Cardiac septum (tissue), 1 donor: ENCODE measurements around the genes TTC14, SOX2 and ATP11B.

- PRO-cap, result no peak
Measured at GRCh38 chr3:179973945-179974538, 62.7 kb downstream of the PEX5L start.

DNA sequence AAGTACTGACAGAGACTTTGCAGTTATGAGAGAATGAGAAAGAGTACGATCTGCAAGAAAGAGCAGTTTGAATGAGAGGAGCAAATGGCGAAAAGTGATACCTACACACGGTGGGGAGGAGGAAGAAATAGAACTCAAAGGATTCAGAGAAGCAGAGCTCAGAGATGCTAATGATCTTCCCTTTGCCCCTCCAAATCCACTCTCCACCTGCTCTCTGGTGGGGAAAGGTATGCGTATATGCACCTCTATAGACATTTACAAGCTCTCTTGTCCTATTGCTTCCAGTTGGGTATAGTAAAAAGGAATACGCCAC, 123.3 kb upstream of the TTC14 start:
- PRO-cap, result no peak

GRCh38 chr3:180601857-180602832, at the start of gene TTC14:
Gene TTC14, plus strand, starts transcription at chr3:180602163.
- PRO-cap, result bidirectional peak, plus-strand start at chr3:180602198, minus-strand start at chr3:180602052

- PRO-cap, result no peak
Measured at GRCh38 chr3:180606208-180606798, 4.3 kb downstream of the TTC14 start.

GRCh38 chr3:180614272-180614556, 12.3 kb downstream of the TTC14 start:
- PRO-cap, result no peak

DNA sequence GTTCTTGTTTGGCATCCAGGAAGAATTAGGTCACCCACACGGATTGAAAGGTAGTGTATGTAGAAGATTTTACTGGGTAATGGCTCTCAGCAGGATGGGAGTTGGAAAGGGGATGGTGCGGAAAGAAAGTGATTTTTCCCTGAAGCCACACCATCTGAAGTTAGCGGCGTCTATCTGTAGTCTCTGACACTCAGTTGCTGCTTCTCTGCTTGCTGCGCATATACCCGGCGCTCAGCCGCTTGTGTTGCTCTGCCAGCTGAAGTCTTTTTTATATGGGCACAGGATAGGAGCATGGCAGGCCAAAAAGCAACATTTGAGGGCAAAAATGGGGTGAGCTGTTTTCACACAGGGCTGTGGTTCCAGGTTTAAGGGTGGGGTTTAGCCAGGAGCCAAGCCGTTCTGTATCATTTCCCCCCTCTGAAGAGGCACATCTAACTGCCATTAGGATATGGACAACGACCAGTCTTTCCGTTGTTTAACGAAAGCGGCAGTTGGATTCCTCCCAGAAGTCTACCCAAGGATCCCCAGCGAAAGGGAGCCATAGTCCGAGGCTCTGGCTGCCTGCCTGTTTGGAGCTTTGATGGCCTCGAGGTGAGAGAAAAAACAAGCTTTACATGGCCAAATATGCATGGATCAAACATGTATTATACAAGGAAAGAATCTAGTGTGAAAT, 44.1 kb upstream of the FXR1 start:
- PRO-cap, result no peak

- PRO-cap, result no peak
Measured at GRCh38 chr3:180976434-180977199, 12.9 kb downstream of the DNAJC19 start.

DNA sequence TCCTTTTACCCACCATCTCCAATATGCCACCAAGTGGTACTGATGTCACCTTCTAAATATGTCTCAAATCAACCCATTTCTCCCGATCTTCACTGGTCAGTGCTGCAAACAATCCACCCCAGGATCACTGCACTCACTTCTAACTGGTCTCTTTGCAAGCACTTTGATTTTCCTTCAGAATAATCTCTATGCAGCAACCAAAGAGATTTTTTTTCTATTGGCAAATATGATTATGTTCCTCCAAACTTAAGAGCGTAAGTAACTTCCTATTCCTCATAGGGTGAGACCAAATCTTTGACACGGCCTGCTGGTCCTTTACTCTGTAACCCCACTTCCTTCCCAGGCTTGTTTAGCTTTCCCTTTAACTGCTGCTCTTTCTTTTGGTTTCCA, 121.4 kb upstream of the DNAJC19 start:
- PRO-cap, result no peak

GRCh38 chr3:181694784-181695868, 16.6 kb upstream of the SOX2 start:
- PRO-cap, result no peak

DNA sequence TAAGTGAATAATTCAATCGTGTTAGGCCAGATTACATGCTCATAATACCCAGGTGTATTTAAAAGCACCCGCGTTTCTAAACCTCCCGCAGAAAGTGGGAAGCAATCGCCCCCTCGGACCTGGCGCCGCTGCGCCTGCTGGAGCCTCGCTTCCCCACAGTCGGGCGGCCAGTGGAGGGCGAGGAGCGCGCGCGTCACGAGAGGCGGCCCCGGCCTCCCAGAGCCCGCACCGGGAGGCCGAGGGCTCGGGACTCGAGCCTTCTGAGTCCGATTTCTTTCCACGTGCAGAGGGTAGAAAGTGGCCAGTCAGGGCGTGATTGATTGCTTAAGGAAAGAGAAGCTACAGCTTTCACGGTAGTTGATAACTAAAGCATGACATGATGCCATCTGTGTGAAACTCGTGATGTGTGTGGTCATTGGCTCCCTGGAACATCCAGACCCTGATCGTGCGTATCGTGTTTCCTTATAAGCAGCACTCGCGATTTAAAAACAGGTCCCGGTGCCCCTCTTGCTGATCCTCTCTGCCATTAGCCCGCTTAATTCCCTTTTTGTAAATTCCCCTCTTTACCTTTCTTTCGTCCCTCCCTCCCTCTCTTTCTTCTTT, 15.7 kb upstream of the SOX2 start:
- PRO-cap, result no peak

GRCh38 chr3:181711615-181712281, at the start of gene SOX2:
Gene SOX2, plus strand, starts transcription at chr3:181711925.
- PRO-cap, result no peak

- PRO-cap, result no peak
Measured at GRCh38 chr3:181712282-181712559, 496 bp downstream of the SOX2 start.

GRCh38 chr3:181712560-181713888, 1.3 kb downstream of the SOX2 start:
- PRO-cap, result no peak

DNA sequence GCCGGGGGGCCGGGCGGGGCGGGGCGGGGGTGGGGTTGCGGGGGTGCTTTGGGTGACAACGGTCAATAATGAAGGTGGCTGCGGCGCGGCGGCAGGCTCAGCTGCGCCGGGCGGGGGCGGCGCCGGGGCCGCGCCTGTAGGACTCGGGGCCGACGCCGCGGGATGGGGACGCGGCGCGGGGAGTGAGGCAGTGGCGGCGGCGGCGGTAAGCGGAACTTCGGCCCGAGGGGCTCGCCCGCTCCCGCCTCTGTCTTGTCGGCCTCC, at the start of gene ATP11B:
Gene ATP11B (plus strand): TSS at position 65 of the 264 bp plus-strand sequence.
- PRO-cap, result bidirectional peak, plus-strand start at position 65 of the sequence, minus-strand start outside the sequence

GRCh38 chr3:182979457-182980185, 717 bp downstream of the DCUN1D1 start:
- PRO-cap, result no peak

GRCh38 chr3:183101341-183101859, 2.1 kb upstream of the MCCC1 start:
- PRO-cap, result no peak

- PRO-cap, result no peak
Measured at GRCh38 chr3:183115946-183116665, 16.8 kb upstream of the MCCC1 start.

DNA sequence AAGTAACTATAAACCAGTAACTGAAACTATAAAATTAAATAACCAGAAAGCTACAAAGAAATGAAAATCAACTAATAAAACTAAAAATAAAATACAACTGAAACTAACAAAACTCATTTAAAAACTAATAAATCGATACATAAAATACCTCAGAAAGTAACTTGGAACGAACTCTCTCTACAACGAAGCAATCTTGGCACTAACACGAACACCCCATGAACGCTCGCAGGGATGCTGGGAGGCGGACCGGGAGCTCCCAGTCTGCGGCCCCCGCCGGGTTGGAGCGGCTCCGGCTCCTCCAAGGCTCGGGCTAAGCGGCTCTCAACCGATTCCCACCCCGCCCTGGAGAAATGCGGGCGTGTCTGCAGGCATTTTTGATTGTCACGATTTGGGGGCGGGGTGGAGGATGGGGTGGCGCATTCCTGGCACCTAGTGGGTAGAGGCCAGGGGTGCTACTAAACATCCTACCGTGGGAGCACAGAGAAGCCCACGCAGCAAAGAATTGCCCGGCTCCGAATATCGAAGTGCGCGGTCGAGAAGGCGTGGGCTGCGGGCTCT, 16.1 kb upstream of the LAMP3 start:
- PRO-cap, result no peak

- PRO-cap, result bidirectional peak, plus-strand start at chr3:183447631, minus-strand start at chr3:183447489; unidirectional peak, minus-strand start at chr3:183447889
Measured at GRCh38 chr3:183447171-183448118, 19.0 kb upstream of the MCF2L2 start.

- PRO-cap, result unidirectional peak, plus-strand start at chr3:183516559
Measured at GRCh38 chr3:183515898-183516862, 39.3 kb downstream of the KLHL6 start.